ENCODE measurements around a stretch of chr15.

DNA sequence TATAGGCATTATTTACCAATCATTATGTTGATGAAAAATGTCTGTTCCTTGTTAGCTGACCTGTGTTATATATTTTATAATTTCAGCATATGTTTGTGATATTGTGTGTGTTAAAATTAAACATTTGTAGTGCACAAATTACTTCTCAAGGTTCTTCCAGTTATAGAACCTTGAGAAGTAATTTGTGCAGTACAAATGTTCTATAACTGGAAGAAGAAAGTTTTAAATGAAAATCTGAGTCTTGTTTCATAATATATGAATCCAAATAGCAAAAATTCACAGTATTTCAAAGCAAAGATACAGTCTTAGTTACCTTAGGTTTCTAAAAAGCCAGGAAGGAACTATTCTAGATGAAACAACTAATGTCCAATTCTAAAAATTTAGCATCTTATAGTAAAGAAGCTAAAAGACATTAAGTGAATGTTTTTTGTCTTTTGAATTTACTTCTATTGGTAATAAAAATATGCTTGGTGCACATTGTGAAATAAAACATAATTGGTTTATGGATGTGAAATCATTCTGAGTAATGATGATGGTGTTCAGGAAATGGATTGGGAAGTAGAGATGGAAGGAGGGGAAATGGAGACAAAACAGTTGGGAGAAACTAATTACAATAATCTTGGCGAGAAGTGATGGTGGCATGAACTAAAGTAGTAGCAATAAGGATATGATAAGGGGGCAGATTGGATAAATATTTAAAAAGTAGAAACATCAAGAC, 21.4 kb downstream of the LRRC49 start:
- PRO-cap, 8 experiments: no peak in any of the 8 experiments

DNA sequence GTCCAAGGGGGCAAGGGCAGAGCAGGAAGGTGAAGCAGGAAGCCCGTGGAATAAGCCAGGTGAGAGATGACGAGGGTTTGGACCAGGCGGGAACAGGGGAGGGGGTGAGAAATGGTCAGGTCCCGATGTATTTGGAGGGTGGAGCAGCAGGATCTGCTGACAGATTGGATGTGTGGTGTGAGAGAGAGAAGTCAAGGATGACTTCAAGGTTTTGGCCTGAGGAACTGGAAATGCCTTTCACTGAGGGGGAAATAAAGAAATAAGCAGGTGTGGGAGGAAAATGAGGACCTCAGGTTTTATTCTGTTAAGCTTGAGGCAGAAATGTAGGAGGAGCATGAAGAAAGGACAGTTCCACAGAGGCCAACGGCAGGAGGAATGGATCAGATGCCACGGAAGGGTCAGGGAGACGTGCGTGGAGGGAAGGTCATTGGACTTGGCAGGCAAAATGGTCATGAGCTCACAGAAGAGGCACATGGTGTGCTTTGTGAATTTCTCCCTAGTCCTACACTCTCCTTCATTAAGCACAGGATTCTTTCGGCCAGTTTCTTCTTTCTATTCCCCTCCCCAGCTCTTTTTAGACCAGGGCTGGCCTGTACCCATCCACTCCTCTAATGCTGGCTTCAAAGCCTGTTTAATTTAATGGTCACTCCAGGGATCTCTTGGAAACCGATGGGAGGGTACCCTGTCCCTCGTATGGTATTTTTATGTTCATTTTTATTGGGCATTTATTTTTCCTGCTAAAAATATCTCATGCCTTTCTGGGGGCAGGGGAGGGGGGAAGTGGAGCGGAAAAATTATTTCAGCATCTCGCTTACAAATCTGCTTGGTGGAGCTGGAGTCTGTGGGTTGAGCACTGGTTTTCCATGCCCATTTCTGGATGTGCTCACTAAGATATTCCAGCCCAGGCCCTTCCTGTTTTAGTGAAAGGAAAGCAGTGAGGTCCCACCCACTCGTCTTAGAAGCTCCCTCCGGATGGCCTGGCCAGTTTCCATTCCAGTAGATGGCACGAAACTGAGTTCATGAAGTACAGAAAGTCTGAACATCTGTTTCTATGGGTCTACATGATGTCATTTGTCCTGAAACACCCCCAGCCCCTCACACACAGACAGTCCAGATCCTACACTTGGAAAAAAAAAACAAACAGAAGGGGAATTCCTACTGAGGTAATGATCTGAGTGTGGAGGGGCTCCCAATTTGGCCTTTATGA, 32.3 kb upstream of the THSD4 start:
- PRO-cap, 8 experiments: no peak in any of the 8 experiments

DNA sequence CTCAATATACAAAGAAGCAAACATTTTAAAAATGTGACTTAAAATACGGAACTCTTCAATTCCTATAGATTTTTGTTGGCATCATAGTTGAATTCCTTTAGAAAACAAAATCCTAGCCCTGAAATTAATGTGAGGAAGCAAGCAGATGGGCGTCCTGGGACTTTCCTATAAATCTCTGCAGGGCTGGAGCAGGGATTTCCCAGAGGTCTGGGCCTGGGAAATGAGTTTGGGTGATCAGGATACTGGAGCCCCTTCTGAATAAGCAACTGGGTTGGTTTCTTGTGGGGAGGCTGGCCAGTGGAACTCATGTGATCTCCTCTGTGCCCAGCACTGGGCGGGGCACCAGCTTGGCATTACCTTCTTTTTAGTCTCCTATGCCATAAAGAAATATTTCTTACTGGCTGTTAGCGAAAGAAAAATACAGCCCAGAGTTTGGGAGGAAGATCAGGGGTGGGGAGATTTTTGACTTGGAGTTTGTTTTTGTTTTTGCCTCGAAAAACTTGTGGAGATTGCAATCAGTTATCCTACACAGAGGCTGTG, 1.7 kb downstream of the THSD4 start:
- PRO-cap, 8 experiments: no peak in any of the 8 experiments

DNA sequence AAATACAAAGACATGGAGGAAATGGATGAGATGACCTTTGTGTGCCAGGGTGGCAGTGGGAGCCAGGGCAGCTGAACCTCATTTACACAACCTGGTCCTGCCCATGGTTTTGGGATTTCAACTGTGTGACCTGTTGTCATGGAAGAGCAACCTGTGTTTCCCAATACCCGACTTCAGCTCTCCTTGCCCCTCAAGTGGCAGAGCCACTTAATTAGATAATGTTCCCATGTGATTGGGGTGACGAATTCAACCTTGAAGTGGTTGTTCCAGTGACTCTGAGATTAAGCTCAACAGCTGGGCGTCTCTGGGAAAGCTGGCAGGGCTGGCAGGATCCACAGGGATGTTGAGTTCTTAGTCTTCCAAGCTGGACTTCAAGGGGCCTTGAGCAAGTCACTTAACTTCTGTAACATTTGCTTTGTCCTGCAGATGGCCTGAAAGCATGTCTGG, 71.0 kb downstream of the THSD4 start:
- PRO-cap, 8 experiments: no peak in any of the 8 experiments

DNA sequence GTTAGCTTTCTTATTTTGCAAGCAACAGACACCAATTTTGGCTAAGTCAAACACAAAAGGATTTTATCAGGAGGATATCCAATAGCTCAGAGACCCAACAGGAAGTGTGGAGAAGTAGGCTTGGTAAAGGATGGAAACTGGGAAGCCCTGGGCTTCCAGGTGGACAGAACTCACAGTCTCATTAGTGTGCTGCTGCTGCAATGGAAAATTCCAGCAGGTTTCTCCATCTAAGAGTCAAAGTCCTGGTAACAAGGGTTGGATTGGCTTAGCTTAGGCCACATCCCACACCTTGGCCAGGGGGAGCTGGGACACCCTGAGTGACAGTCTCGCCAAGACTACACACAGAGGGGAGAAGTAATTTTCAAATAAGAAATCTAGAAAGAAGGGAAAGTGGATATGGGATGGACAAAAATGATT, 158.5 kb downstream of the THSD4 start:
- PRO-cap, 8 experiments: no peak in any of the 8 experiments

GRCh38 chr15:71279198-71280467, 164.4 kb downstream of the THSD4 start:
- PRO-cap, 8 experiments: no peak in any of the 8 experiments

GRCh38 chr15:71337087-71337944, 222.0 kb downstream of the THSD4 start:
- PRO-cap, 8 experiments: no peak in any of the 8 experiments

GRCh38 chr15:71341568-71342532, 226.6 kb downstream of the THSD4 start:
- PRO-cap, 8 experiments: no peak in any of the 8 experiments

DNA sequence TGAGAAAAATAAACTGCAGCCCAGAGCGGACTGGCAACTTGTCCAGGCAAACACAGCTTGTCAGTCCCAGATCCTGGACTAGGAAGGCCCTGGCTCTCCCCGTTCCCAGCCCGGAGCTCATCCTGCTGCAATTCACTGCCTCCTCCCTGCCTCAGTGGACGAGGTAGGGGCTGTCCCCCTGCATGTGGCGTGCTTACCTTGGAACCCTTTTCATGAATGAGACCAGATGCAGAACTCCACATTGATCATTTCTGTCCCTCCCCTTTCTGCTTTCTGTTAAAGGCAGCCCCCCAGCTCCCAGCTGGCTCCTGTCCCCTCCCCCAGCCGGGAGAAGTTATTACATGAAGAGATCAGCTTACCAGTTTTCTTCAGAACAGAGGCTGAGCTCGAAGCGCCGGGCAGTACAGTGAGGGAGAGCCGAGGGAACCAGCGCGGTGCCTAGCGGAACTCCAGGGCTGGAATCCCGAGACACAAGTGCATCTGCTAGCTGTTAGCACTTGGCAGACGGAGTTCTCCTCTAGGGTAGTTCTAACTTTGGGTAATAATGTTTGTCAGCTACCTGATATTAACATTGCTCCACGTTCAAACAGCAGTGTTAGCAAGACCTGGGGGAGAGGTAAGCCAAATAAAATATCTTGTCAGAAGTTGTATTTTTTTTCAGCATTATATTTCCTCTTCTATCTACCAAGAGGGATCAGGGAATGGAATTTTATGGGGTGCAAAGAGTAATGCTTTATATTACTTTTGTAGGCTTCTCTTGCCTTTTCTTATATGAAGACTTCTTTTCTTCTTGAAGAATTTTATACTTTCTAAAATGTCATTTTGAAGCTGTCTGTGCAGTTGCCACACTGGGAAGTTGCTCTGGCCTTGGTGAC, 263.3 kb upstream of the NR2E3 start:
- PRO-cap, 8 experiments: no peak in any of the 8 experiments

- PRO-cap, 8 experiments: no peak in any of the 8 experiments
Observed at GRCh38 chr15:71596615-71597178, 213.7 kb upstream of the NR2E3 start.

DNA sequence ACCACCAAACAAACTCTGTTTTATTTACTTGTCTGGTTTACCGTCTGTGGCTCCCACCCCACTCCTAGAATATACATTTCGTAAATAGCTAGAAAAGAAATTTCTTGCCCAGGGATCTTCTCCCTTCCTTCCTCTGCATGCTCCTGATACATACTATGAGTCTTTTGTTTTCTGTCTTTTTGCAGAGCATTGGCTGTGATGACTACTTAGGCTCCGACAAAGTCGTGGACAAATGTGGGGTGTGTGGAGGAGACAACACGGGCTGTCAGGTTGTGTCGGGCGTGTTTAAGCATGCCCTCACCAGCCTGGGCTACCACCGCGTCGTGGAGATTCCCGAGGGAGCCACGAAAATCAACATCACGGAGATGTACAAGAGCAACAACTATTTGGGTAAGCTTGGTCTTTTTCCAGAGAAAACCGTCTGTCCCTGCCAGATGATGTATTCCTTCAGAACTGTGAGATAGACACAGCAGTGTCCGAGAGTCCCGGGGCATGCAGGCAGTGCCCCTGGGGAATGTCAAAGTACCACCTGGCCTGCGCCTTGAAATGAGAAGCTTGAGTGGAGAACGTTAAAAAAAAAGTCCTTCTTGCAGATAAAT, 149.9 kb upstream of the NR2E3 start:
- PRO-cap, 8 experiments: no peak in any of the 8 experiments

- PRO-cap, 8 experiments: no peak in any of the 8 experiments
Observed at GRCh38 chr15:72221065-72221414, 9.9 kb downstream of the PKM start.

DNA sequence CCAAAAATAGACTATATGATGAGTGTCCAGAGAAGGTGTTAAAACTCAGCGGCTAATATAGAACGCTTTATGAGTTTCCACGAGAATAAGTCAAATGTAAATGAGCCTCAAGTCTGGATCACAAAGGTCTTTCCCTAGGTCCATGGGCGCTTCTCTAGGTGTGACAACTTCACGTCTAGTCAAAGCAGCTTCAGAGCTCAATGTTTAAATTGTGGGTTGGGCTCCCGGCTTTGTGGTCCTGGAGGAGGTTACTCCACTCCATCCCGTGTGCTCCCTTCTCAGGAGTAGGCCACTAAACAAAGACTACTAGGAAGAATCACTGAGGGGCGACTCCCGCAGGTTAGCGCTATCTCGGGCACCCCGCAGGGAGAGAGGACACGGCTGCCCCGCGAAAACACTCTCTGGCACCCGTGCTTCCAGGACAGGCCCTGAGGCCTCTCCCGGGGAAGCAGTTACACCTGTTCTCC, 546 bp downstream of the PARP6 start:
- PRO-cap, 8 experiments: no peak in any of the 8 experiments

DNA sequence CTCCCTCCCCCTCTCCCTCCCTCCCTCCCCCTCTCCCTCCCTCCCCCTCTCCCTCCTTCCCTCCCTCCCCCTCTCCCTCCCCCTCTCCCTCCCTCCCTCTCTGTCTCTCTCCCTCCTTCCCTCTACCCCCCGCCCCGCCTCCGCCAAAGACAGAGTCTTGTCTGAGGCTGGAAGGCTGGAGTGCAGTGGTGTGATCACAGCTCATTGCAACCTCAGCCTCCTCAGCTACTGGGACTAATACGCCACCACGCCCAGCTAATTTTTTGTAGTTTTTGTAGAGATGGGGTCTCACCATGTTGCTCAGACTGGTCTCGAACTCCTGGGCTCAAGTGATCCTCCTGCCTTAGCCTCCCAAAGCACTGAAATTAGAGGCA, 39.6 kb downstream of the ARIH1 start:
- PRO-cap, 8 experiments: peak in 3 of 8 experiments; most common plus-strand start position 157 of the sequence (in 3)

GRCh38 chr15:72522176-72522922, 48.2 kb downstream of the ARIH1 start:
- PRO-cap, 8 experiments: no peak in any of the 8 experiments

DNA sequence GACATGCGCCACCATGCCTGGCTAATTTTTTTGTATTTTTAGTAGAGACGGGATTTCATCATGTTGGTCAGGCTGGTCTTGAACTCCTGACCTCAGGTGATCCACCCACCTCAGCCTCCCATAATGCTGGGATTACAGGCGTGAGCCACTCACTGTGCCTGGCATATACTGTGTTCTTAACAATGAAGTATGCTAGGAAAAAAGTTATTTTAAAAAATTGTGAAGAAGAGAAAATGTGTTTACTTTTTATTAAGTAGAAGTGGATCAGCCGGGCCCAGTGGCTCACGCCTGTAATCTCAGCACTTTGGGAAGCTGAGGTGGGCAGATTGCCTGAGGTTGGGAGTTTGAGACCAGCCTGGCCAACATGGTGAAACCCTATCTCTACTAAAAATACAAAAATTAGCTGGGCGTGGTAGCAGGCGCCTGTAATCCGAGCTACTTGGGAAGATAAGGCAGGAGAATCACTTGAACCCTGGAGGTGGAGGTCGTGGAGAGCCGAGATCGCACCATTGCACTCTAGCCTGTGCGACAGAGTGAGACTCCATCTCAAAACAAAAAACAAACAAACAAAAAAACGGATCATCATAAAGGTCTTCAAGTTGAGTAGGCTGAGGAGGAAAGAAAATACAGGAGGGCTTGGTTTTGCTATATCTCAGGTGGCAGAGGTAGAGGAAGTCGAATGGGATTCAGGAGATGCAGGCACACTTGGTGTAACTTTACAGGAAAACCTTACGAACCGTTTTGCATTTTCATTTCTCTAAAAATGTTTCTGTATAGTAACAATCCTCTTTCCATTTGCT, 77.2 kb upstream of the GOLGA6B start:
- PRO-cap, 8 experiments: peak in 4 of 8 experiments; most common plus-strand start position 472 of the sequence (in 4)

DNA sequence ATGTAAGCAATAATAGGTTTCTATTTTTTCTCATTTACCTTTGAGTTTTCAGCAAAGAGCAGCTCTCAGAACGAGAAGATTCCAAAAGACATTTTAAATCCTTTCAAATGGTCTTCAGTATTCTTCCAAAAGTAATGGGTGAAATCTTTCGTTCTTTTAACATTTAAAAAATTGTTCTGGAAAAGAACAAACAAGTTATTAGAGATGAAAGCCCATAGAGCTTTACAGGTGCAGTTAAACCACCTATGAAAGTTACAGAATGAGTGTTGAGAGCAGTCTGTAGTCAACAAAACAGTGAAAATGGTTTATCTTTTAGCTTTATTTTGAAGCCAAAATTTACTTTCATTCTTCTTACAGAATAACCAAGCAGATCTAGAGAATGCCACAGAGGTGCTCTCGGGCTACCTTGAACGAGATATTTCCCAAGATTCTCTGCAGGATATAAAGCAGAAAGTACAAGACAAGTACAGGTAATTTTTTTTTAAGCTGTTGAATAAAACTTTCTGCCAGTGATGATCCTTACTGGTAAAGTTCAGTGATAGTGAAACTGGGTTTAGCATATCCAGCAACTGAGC, 72.7 kb upstream of the GOLGA6B start:
- PRO-cap, 8 experiments: no peak in any of the 8 experiments

DNA sequence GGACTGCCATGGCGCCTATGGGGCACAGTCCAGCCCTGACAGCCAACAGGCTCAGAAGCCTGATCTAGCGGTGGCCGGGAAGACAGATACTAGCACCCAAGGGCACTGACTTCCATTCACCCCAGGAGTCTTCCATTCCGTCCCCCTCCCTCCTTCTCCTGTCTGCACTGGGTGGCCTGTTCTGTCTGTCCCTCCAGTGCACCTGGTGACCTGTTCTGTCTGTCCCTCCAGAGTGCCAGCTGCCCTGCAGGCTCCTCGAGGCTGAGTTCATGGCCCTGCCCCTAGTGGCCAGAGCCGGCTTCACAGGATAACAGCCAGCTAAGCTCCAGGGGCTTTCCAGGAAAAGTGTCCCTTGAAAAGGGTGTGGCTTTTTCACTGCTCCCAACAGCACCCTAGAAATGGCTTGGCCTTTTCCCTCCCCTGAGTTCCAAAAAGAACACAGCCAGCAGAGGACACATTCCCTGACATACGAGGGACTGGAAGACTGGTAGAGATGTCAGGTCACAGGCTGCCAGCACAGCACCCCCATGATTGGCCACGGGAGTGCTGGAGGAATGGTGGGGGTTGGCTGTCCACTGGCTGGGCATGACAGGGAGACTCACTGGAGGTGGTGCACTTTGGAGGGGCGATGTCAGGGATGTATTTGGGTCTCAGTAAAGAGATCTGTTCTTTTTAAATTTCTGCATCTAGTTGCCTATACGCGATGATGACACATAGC, 15.1 kb downstream of the HIGD2B start:
- PRO-cap, 8 experiments: no peak in any of the 8 experiments

- PRO-cap, 8 experiments: peak in 5 of 8 experiments; most common plus-strand start chr15:72785662 (in 5); most common minus-strand start chr15:72785400 (in 1)
Observed at GRCh38 chr15:72785200-72786195, 1.9 kb upstream of the ADPGK start.

DNA sequence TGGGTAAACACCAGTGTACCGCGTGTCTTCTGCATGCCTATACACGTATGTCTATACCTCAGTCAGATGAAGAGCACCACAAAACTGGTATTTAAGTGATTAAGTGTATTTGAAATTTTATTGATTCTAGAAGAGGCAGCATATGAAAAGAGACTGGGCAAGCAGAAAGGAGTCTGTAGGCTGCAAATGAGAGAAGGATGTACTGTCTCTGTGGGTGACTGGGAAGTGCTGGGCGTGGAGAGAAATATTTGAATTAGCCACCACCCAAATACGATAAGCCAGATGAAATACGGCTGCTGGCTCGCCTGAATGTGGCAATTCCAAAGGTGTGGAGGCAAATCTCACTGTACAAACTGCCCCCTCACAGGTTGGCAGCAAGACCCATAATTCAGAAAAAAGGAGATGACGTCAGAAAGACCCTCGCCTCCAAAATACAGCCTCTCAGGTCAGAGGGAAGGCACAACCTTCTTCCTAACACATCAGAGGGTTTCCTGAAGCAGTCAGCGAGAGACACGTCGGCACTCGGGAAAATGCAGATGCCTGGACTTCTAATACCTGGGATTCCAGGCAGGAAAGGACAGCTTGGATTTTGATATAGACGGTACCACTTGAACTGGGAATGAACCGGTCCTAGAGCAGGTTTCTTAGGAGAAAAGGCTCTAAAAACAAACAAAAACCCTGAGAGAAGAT, 53.3 kb upstream of the NEO1 start:
- PRO-cap, 8 experiments: no peak in any of the 8 experiments